ENCODE data around the gene SH3RF2.

DNA sequence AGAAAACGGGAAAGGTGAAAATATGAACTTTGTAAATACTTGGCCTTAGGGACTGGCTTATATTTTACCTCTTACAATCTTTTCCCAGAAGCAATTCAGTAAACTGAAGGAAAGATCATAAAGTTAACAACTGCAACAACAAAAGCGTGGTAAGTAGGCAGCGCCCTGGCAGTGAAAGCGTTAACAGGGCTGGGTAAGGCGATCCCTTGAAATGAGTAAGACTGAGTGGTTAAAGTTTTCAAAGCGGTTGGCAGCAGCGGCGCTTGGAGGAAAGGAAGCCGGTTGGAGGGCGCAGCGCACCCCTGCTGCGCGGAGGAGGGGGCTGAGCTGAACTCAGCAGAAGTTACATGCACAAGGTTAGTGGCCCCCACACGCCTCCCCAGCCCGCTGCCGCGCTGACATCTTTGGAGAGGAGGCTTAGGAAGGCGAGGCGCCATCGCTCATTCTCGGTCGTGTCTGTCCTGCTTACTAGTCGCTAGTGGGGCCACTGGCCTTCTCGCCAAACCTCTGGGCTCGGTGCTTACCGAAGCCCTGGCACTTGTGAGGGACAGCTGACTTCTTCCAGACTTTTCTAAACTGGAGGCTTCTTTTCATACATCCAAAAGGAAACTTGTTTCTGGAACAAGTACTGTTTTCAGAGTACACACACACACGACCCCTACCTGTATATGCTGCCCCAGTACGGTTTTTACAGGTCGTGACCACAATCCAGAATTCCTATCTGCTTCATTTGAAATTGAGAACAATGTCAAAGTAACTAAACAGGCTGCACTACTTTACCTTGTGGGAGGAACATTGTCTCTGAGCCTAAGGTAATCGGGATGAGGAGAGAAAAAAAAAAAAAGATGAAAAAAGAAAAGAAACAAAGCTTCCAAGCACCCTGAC is at the start of gene SH3RF2:
SH3RF2 (plus strand) TSS at position 240 of the 885 bp plus-strand sequence.
- RRBS = no CpG with 5 or more reads among the region's 30 CpGs

DNA sequence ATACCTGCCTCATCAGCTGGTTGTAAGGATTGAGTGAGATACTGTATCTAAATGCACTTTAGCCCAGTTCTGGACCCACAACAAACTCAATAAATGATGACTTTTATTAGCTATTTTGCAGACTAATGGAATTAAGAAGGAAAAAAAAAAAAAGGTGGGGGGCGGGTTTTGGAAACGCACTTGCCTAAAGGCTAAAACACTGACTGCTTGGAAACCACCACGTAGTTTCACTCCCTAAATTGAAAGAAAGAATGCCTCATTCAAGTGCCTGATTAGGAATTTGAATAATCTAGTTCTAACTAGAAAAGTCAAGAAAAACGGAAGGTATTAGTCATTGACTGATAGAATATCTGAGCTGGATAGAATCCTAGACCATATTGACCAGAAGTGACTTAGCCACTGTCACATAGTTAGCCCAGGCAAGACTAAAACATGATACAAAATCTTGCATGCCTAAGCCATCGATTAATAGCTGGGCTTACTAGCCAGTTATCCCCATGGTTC is 40.0 kb downstream of the SH3RF2 start:
- RRBS = no CpG with 5 or more reads among the region's 5 CpGs

GRCh38 chr5:146071059-146071831 is 34.1 kb downstream of the PLAC8L1 start:
- RRBS = no CpG with 5 or more reads among the region's 5 CpGs

DNA sequence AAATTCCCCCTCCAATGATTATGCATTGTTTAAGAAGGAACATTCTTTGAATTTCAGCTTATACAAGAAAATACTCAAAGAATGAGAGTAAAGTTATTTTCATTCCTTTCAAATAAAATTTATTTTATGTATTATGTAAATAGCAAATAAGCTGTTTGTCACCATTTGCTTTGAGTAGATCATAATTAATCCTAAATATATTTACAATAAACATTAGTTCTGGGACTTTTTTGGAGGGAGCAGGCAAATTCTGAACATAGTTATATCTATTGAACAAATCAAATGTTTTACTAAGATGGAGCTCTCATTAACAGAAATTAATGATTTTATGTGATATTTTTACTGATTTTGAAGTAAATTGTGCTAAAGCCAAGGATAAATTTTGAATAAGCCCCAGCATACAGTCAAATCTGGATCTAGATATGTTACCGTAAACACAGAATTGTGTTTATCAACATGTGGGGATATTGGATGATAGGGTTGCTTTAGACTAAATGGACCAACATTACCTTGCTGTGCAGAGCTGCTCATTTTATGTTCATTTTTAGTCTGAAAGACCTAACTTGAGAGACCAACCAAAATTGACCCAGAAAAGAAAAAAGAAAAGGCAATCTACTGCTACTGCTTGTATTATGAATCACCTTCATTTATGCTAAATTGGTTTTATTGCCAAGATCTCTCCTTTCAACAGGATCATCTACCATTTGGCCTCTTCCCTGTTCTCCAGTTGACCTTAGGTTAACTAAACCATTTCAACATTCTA is 48.7 kb upstream of the POU4F3 start:
- RRBS = no CpG with 5 or more reads among the region's 1 CpG

DNA sequence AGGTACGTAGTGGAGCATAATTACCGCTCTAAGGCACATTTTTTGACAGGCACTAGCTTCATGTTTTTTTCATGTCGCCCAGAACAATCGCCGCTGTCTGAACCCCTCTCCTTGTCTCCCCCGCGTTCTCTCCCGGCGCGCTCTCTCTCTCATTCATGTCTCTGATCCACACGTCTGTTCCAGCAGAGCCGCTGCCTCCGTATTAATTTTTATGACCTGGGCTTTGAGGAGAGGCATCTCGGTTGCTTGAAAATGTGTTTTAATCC is 525 bp downstream of the POU4F3 start:
- RRBS = no CpG with 5 or more reads among the region's 14 CpGs

GRCh38 chr5:146447428-146448051 is 407 bp downstream of the TCERG1 start:
- RRBS = 0% methylated on average over 10 of the region's 43 CpGs

DNA sequence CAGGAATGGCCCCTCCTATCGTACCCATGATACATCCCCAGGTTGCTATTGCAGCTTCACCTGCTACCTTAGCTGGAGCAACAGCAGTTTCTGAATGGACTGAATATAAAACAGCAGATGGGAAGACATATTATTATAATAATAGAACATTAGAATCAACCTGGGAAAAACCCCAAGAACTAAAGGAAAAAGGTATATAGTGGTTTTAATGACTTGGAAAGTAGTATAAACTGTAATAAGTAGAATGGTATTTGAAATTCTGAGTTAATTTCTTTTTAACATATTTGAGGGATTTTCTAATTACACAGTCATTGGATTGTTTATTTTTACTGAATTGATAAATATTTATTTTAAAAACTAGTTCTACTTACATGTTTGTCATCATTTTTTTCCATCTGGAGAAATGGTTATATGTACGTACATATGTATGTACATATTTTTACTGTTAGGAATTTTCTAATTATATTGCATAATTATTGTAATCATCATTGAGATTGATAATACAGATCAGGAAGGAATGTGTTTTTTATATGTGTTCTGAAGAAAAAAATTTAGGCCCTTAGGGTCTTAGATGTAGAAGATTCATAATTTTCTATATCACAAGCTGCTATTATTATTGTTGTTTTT is 22.5 kb downstream of the TCERG1 start:
- RRBS = no CpG with 5 or more reads among the region's 2 CpGs

DNA sequence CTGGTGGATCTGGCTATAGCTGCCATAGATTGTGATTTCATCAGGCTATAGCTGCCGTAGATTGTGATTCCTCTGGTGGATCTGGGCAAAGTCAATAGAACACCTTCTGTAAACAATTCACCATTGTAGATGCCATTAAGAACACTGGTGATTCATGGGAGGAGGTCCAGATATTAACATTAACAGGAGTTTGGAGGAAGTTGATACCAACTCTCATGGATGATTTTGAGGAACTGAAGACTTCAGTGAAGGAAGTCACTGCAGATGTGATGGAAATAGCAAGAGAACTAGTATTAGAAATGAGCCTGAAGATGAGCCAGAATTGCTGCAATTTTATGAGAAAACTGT is 26.9 kb downstream of the TCERG1 start:
- RRBS = no CpG with 5 or more reads among the region's 1 CpG

DNA sequence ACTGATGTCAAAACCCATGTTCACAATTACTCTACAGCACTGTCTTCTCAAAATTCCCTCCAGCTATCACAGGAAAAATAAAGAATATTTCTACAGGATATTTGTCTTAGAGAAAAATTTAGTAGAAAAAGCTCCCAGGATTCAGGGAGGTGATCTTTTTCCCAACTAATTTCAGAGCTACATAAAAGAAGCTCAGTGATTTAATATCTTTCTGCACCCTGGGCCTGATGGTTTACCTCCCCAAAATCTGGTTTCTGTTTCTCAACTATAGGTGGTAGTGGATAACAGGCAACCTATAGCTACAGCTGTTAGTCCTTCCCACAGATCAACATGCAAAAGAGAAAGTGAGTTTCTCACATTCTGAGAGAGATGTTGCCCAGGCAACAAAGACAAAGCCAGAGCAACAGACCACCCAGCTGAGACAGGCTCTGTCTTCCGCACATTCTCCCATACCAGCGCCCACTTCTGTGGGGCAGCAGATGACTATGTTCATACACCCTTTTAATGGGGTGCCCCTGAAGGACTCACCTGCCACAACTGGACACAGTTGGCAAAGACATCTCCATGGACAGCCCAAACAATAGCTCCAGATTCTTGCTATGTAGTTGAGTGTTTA is 40.7 kb upstream of the PPP2R2B start:
- RRBS = no CpG with 5 or more reads among the region's 2 CpGs

GRCh38 chr5:147073097-147073588 is 161.7 kb upstream of the STK32A start:
- RRBS = no CpG with 5 or more reads among the region's 4 CpGs

- RRBS = no CpG with 5 or more reads among the region's 10 CpGs
These were observed 123.1 kb downstream of the JAKMIP2 start for GRCh38 chr5:147659396-147659777.

- RRBS = no CpG with 5 or more reads among the region's 4 CpGs
These were observed 57.8 kb upstream of the C5orf46 start for GRCh38 chr5:147963858-147964853.

- RRBS = no CpG with 5 or more reads among the region's 2 CpGs
These were observed 25.5 kb downstream of the SPINK5 start for GRCh38 chr5:148089344-148089663.

- RRBS = no CpG with 5 or more reads among the region's 7 CpGs
These were observed 30.3 kb downstream of the SPINK5 start for GRCh38 chr5:148093935-148094529.

DNA sequence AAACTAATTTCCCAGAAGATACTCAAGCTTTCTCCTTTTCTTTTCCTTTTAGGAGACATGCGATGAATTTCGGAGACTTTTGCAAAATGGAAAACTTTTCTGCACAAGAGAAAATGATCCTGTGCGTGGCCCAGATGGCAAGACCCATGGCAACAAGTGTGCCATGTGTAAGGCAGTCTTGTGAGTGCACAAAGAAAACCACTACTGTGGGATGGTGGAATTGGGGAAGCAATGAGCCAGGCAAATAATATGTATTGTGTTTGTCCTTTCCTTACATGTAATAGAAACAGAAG is 50.5 kb downstream of the SPINK5 start:
- RRBS = no CpG with 5 or more reads among the region's 3 CpGs

GRCh38 chr5:148230517-148230826 is 7.9 kb upstream of the MARCOL start:
- RRBS = no CpG with 5 or more reads among the region's 15 CpGs

DNA sequence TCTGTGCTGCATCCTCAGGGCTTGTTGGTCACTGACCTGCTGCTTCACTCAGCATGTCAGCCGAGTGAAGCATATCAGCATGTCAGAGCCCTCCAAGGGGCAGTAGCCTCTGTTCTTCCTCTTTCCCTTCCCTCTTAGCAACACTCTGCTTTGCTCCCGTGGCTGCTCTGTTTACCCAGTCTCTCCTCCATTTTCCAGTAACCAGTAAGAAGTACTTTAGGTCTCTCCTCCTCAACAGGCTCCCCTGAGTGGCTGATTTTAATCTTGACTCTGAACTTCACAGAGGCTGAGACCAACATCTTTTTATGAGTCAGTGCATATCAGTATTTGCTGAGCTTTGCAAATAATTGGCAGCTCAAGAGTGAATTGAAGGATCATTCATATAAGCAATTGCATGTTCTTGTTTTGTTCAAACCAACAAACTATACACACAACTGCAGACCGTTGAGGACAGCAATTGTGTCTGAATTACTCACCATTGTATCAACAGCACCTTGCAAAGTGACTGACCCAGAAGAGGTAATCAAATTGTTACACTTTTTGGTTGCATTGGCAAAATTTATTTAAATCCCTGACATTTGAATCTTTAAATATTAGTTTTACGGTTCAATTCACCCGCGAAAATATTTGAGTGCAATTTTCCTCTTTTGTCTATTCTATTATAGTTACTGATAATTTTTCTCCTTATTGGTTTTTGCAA is 18.4 kb upstream of the ADRB2 start:
- RRBS = no CpG with 5 or more reads among the region's 6 CpGs

DNA sequence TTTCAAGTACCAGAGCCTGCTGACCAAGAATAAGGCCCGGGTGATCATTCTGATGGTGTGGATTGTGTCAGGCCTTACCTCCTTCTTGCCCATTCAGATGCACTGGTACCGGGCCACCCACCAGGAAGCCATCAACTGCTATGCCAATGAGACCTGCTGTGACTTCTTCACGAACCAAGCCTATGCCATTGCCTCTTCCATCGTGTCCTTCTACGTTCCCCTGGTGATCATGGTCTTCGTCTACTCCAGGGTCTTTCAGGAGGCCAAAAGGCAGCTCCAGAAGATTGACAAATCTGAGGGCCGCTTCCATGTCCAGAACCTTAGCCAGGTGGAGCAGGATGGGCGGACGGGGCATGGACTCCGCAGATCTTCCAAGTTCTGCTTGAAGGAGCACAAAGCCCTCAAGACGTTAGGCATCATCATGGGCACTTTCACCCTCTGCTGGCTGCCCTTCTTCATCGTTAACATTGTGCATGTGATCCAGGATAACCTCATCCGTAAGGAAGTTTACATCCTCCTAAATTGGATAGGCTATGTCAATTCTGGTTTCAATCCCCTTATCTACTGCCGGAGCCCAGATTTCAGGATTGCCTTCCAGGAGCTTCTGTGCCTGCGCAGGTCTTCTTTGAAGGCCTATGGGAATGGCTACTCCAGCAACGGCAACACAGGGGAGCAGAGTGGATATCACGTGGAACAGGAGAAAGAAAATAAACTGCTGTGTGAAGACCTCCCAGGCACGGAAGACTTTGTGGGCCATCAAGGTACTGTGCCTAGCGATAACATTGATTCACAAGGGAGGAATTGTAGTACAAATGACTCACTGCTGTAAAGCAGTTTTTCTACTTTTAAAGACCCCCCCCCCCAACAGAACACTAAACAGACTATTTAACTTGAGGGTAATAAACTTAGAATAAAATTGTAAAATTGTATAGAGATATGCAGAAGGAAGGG is 1.1 kb downstream of the ADRB2 start:
- RRBS = 83% methylated on average over 2 of the region's 19 CpGs

DNA sequence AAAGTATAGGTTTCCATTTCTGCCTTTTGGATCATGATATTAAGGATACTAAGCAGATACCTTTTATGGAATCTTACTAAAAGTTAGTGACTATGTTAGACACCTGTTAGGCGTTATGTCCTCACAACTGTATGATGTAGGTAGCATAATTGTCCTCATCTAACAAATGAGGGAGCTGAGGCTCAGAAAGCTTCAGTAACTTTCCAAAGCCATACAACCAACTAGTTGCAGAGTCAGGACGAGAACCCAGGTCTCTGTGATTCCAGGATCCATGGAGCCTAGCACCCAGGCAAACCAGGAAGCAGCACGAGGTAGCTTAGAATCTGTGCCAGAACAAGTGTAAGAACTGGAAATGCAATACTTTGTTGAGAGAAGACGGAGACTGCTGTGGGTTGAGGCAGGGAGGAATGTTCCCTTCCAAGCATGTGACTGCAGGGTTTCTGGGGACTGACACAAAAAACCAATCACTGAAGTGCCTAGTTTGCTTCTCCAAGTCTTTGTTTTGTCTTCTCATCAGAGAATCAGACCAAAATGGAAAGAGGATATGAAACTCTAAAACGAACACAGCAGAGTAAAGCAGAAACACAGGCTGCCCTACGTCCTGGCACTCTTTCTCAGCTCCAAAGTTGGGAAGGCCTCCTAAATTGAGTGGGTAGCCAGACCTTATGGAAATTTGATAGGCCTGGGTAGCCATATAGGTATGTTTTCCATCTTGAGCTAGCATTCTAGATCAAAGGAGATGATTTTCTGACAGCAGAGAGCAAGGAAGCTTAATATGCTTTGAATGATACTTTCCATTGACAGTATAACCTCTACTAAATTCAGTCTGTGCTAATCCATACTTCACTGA is 5.1 kb downstream of the ADRB2 start:
- RRBS = no CpG with 5 or more reads among the region's 6 CpGs

- RRBS = no CpG with 5 or more reads among the region's 9 CpGs
These were observed 10.3 kb downstream of the ADRB2 start for GRCh38 chr5:148836618-148837228.

Measured in retinal pigment epithelial cell (primary cell).